SK-MEL-5 (cell line): ENCODE data around the gene SLC6A5.

RAMPAGE:
- cytosol, long total RNA, result no peak
- long total RNA, result no peak
- nucleus, long total RNA, result no peak
These were observed 1.0 kb downstream of the PRMT3 start for GRCh38 chr11:20388498-20388949.

DNA sequence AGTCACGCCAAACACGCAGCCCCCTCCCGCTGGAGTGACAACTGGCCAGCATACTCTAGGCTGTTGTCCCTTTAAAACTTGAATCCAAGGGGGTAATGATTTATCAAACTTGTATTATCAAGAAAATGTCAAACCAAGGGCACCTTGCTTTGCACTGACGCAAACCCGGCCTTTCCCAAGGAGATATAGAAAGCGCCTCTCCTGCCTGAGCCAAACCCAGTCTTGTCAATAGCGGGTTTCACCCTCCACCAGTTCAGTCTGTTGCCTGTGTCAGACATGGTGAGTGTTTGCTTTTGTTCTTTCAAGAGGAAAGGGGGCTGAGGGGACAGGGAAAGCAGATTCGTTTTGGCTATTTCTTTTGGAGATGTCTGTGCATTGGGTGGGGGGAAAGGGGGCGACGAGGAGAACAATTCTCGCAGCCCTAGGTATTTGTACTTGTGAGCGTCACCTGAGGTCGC, at the start of gene SLC6A5:
TSS of gene SLC6A5 (plus strand) at position 212 of the 458 bp plus-strand sequence.
RAMPAGE:
- cytosol, long total RNA, result no peak
- long total RNA, result no peak
- nucleus, long total RNA, result no peak

RAMPAGE:
- cytosol, long total RNA, result start-site peak on the minus strand at chr11:21752600-21752687, 10 and 14 reads in 2 replicates
- long total RNA, result no peak
- nucleus, long total RNA, result no peak
These were observed 439.9 kb upstream of the ANO5 start for GRCh38 chr11:21752643-21753656.

RAMPAGE:
- cytosol, long total RNA, result no peak
- long total RNA, result no peak
- nucleus, long total RNA, result no peak
These were observed 110.1 kb upstream of the ANO5 start for GRCh38 chr11:22082842-22083183.

DNA sequence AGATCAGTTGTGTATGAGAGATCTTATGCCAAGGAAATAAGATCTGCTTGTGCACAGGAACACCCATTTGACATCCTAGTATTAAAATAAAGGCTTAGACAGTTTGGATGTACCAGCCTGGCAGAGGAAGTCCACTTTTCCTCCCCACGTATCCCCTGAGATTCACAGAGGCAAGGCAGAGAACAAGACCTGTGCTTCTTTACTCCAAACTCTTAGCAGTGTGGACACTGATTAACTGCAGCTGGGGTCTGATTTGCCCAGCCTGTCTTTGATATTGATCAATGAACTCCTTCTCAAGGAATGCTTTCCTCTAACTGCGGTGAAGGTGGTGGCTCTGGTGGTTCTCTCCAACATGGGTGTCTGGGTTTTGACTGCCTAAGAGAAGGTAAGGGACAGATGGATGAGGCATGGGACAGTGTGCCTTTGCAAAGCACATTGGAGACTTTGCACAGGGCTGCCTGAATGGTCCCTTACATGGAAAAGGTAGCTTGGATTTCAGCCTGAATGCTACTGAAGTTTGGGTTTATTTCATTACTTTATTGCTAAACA, 1.6 kb downstream of the GAS2 start:
RAMPAGE:
- cytosol, long total RNA, result no peak
- long total RNA, result no peak
- nucleus, long total RNA, result no peak

GRCh38 chr11:22679999-22680611, 13.7 kb downstream of the GAS2 start:
RAMPAGE:
- cytosol, long total RNA, result no peak
- long total RNA, result no peak
- nucleus, long total RNA, result no peak

GRCh38 chr11:22981167-22981491, 120.9 kb upstream of the CCDC179 start:
RAMPAGE:
- cytosol, long total RNA, result no peak
- long total RNA, result no peak
- nucleus, long total RNA, result no peak

GRCh38 chr11:24864661-24864907, 367.7 kb downstream of the LUZP2 start:
RAMPAGE:
- cytosol, long total RNA, result no peak
- long total RNA, result no peak
- nucleus, long total RNA, result no peak

RAMPAGE:
- cytosol, long total RNA, result no peak
- long total RNA, result no peak
- nucleus, long total RNA, result no peak
These were observed 407.5 kb upstream of the ANO3 start for GRCh38 chr11:25924512-25924782.

DNA sequence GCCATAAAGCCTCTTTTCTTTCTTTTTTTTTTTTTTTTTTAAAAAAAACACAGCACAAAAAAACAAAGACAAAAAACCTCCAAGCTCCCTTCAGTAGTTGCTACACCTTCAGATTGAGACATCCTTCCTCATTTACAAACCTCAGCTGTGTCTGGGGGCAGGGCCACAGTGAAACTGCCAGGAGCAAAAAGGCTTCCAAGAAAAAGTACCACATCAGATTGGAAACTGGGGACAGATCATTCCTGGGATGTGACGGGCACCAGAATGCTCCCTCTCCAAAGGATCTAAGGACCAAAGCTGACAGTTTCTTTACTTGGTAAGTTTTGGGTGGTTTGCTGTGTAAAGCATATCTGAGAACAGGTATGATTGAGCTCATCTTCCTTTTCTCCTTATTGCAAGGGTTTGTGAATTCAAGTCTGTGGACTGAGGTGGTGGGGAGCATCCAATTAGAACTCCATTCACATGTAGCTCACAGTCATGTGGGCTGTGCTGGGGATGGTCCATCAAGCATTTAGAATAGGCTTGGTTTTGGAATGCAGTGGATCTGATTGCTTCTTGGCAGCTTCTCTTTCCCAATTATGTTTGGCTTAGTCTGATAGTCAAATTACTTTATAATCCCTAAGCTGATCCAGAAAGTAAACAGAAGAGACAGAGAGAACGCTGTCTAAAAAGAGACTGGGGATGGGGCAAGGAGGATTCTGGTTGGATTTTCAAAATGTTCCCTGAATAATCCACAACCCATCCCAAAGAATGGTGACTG, 728 bp downstream of the BBOX1 start:
RAMPAGE:
- cytosol, long total RNA, result no peak
- long total RNA, result no peak
- nucleus, long total RNA, result no peak

RAMPAGE:
- cytosol, long total RNA, result no peak
- long total RNA, result no peak
- nucleus, long total RNA, result no peak
These were observed 14.6 kb downstream of the BBOX1 start for GRCh38 chr11:27055109-27055707.

DNA sequence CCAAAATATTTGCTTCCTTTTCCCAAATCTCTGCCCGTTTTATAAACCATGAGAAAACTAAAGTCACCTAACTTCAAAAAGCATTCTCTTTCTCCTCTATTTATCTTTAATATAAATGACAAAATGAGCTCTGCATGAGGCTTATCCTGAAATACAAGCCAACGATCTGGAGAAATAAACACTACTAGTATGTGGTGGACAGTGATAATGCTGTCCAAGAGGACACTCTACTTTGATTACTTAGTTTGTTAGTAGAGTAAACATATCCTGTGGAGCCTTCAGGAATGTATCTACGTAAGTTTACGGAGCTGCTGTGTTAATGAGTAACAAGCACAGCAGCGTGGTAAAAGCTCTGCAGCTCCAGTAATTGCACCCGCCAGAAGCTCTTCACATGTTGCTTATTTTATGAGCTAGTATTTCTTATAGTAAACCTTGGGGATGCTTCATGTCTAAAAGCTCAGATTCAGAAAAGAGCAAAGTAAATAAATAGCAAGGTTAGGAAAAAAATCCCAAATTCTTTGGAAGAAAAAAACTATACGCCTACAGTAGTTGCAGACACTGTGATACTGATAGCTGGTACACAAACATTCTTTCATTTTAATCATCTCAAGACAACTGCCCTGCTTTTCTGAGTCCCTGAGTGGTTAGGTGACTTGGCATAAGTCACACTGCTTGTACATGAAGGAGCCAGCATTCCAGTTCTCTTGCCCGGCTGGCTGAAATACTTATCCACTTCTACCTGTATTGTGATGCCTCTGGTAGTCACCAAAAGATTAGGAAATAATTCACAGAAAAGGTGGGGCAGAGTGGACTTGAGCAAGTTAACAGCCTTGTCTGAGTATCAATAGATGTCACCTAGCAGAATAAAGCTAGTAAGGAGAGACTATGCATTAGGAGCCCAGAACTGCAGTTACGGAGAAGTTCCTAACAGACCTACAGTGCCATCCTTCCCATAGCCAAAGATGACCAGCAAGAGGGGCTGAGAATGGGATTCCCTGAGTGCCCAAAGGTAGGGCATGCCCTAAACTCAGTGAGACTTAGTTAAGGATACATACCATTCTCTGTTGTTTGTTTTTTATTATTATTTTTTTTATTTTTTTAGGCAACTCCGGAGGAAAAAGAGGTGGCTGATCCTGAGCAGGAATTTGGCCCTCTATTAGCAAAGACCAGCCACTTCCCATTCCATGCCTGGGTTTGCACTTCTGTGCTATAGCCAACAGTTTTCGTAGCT, 32.9 kb upstream of the CCDC34 start:
RAMPAGE:
- cytosol, long total RNA, result no peak
- long total RNA, result no peak
- nucleus, long total RNA, result no peak

GRCh38 chr11:27467941-27468958, 4.3 kb downstream of the LGR4 start:
RAMPAGE:
- cytosol, long total RNA, result no peak
- long total RNA, result no peak
- nucleus, long total RNA, result no peak

DNA sequence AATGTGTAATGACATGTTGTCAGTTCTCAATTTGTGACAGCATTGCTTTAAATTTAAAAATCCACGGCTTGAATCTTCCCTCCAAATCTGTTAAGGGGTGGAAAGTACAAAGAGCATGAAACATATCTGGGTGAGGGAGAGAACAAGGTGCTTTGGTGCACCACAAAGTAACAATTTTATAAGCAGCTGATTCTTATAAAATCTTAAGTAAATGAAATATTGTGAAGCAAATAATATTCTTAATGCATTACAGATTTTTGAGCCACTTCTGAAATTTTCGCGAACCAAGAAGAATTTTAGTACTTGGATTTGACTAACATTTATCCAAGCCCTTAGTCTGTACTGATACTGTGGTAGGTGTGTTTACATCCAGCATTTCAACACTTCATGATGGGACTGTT, 660 bp upstream of the LIN7C start:
RAMPAGE:
- cytosol, long total RNA, result no peak
- long total RNA, result no peak
- nucleus, long total RNA, result no peak

DNA sequence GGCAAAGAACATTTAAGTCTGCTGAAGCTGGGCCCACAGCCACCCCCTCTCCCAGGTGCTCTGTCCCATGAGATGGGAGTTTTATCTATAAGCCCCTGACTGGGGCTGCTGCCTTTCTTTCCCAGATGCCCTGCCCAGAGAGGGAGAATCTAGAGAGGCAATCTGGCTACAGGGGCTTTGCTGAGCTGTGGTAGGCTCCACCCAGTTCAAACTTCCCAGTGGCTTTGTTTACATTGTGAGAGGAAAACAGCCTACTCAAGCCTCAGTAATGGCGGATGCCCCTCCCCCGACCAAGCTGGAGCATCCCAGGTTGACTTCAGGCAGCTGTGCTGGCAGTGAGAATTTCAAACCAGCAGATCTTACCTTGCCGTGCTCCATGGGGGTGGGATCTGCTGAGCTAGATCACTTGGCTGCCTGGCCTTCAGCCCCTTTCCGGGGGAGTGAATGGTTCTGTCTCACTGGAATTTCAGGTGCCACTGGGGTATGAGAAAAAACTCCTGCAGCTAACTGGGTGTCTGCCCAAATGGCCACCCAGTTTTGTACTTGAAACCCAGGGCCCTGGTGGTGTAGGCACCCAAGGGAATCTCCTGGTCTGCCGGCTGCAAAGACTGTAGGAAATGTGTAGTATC, 12.2 kb downstream of the BDNF start:
RAMPAGE:
- cytosol, long total RNA, result no peak
- long total RNA, result no peak
- nucleus, long total RNA, result no peak

GRCh38 chr11:27721782-27722989, 21.9 kb upstream of the BDNF start:
RAMPAGE:
- cytosol, long total RNA, result no peak
- long total RNA, result no peak
- nucleus, long total RNA, result no peak

DNA sequence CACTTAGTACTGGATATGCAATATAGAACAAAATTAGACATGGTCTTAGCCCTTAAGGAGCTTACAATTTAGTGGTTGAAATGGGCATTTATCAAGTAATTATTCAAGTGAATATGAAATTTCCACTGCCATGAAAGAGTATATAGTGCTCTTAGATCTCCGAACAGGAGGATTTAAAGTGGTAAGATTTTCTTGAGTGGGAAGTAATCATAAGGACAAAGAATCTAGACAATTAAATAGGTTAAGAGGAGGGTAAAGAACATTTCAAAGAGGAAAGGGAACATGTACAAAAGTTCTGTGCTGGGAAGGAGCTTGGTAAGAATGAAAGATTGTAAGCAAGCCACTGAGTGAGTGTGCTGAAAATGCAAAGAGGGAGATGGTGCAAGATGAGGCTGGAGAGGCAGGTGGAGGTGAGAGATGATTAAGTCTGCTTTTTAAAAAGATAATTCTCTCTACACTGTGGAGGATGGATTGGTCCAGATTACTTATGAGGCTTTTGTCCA, 18.6 kb downstream of the METTL15 start:
RAMPAGE:
- cytosol, long total RNA, result no peak
- long total RNA, result no peak
- nucleus, long total RNA, result no peak

RAMPAGE:
- cytosol, long total RNA, result no peak
- long total RNA, result no peak
- nucleus, long total RNA, result no peak
These were observed 724.4 kb downstream of the METTL15 start for GRCh38 chr11:28832663-28832902.

GRCh38 chr11:28833546-28834249, 725.5 kb downstream of the METTL15 start:
RAMPAGE:
- cytosol, long total RNA, result no peak
- long total RNA, result no peak
- nucleus, long total RNA, result no peak

DNA sequence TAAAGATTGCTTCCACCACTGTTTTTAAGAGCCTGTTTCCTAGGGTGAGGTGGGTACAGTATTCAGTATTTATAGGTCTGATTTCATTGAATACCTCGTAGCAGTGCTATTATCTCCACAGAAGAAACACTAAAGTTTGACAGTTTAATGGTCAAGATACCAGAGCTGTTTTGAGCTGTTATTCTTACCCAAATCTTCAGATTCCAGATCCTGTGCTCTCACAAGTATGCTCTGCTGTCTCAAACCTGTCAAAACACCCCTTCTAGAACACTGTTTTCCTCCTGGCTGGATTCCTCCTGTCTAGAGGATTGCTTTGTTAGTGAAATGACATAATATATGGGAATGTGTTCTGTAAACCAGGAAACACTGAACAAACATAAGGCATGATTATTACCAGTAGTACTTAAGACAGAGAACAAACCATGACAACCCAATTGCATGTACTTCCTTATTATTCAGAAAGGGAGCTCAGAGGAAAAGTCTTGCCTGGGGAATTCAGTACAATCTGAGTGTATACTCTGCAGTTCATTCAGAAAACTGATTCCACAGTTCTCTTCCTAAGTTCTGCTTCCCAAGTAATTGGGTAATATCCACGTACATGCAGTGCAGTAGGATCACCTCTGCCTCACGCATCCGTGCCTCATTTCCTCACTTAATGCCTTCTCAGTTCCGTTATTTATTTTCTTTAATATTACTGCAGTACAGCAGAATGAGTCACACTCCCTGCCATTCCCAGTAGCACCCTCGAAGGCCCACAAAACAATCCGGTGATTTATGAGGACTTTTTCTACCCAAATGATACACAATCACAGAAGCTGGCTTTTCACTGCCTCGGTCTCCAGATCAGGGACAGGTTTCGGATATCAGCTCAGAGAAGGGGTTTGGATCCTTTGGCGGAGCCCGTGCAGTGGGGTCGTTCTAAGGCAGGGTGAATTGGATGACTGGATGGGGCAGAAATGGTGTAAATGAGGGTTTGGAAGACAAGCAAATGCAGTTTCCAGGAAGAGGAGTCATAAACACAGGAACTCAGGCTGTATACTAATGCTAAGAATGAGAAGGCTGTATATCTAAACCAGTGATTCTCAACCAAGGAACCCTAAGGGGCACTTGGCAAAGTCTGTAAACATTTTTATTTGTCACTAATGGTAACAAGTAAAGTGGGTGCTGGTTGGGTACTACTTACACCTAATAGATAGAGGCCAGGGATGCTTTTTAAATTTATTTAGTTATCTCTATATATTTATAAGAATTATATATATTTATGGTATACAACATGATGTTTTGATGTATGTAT, 896.9 kb downstream of the KCNA4 start:
RAMPAGE:
- cytosol, long total RNA, result no peak
- long total RNA, result no peak
- nucleus, long total RNA, result no peak